ENCODE results near the genes PTPN2 and SEH1L.

GRCh38 chr18:12503057-12503751 lies 95.5 kb downstream of the PRELID3A start:
- PRO-cap: no peak

- PRO-cap: no peak
Measured at GRCh38 chr18:12656529-12657363, 1.2 kb downstream of the SPIRE1 start.

DNA sequence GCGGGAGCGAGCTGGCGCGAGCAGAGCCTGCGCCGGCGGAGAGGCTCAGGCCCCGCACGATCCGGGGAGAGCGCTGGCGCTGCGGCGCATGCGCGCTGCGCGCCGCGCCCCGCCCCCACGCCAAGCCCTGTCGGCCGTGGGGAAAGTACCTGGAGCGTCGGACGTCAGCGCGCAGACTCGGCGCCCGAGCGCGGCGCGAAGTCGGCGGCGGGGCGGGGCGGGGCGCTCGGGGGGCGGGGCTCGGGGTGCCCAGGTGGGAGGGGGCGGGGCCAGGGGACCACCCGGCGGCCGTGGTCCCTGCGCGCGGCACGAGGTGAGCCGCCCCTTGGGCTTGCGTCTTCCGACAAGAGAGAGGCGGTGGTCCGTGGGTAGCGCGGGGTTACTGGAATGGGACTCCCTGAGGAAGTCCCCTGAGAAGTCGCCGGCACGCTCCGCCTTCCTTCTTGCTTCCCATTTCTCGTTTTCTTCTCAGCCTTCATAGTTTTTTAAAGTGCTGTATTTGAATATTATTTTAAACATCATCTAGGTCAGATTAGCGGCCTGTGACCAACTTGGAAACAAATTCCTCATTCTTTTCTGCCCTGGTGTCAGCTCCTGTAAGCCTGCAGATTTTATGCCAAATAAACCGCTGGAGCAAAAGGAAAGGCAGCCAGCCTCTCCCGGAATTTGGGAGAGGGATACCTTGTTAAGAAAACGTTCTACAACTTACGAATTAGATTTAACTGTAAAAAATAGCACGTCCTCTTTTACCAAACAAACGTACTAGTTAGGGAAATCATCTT lies at the start of gene PTPN2:
PTPN2 (minus strand) TSS at position 92 of the 782 bp plus-strand sequence.
- PRO-cap: bidirectional peak, plus-strand start at position 252 of the sequence, minus-strand start at position 40 of the sequence; bidirectional peak, plus-strand start at position 560 of the sequence, minus-strand start at position 459 of the sequence

- PRO-cap: bidirectional peak, plus-strand start at chr18:12948014, minus-strand start at chr18:12947664; bidirectional peak, plus-strand start at chr18:12948323, minus-strand start at chr18:12948201; bidirectional peak, plus-strand start at chr18:12948498, minus-strand start at chr18:12948371
Measured at GRCh38 chr18:12947798-12948989, at the start of gene SEH1L. Gene SEH1L (plus strand): TSS chr18:12948011.

DNA sequence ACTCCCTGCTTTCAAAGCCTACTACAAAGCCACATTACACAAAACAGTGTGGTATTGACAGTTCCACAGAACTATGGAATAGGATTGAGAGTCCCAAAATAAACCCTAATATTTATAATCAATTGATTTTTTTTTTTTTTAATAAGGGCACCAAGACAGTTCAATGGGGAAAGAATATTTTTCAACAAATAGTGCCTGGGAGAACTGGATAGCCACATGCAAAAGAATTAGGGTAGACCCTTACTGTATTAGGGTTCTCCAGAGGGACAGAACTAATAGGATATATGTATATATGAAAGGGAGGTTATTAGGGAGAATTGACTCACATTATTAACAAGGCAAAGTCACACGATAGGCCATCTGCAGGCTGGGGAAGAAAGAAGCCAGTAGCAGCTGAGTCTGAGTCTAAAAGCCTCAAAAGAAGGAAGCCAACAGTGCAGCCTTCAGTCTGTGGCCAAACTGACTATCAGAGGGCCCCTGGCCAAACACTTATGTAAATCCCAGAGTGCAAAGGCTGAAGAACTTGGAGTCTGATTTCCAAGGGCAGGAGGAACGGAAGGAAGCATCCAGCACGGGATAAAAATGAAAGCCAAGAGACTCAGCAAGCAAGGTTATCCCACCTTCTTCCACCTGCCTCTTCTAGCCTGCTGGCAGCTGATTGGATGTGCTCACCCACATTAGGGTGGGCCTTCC lies 108.1 kb upstream of the LDLRAD4 start:
- PRO-cap: no peak

DNA sequence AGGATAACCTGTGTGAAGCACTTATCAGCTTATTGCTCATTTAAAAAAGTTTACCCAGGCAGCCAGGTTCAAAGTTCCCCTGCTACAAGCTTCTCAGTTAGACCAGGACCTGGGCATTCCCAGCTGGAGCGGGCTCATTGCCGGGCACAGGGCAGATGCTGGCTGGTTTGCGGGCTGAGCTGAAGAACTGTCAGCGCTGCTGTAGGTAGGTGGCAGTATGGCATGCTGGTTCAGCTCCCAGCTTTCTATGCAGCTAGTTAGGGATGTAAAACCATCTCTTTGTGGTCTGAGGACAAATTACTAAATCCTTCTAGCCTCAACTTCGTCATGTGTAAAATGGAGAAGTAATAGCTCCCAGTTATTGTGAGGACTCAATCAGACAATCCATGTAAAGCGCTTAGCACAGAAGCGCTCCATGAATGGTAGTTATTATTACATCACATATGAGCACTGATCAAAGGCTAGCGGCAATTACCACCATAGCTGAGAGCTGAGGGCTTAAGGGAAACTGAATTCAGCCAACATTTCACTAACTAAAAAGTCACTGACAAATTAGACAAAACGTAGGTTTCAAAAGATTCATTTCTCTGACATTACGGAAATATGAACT lies 2.4 kb upstream of the LDLRAD4 start:
- PRO-cap: no peak

DNA sequence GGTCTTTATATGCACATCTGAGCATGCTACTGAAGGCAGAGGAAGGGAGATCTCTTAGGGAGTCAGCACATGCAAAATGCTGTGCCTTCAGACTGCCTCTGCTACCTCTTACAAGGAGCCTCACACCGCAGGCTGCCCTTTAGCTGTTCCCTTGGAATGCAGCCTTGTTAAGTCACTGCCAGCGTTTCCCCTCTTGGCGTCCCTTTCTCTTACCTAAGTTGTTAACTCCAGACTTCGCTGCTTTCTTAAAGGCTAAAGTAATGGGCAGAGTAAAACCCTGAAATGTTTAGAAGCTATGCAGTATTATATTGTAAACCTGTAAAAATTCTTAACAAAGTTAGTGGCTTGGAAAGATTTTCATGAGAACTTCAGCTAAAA lies 49.8 kb downstream of the LDLRAD4 start:
- PRO-cap: no peak

GRCh38 chr18:13276581-13277639 lies 58.4 kb downstream of the LDLRAD4 start:
- PRO-cap: no peak

DNA sequence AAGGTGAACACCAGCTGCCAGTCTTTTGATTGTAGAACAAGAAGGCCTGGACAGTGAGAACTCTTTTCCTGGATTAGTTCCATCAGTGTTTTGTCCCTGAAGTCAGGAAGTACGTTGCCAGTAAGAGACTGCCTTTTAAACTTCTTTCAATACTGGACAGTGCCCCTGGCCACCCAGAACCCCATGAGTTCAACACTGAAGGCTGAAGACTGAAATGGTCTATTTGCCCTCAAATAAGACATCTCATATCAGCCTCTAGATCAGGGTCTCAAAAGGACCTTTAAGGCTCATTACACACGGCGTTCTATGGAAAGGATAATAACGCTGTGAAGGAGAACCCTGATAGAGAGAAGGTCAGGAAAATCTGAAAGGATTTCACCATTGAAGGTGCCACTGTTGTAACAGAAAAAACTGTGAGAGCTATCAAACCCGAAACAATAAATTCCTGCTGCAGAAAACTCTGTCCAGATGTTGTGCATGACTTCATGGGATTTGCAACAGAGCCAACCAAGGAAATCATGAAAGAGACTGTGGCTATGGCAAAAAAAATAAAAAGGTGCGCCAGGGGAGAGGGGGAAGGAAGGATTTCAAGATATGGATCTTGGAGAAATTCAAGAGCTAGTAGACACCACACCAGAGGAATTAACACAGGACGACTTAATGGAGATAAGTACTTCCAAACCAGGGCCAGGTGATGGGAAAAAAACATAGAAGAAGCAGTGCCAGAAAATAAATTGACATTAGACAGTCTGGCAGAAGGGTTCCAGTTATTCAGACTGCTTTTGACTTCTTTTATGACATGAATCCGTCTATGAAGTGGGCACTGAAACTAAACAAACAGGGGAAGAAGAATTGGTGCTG lies 87.9 kb downstream of the LDLRAD4 start:
- PRO-cap: no peak

DNA sequence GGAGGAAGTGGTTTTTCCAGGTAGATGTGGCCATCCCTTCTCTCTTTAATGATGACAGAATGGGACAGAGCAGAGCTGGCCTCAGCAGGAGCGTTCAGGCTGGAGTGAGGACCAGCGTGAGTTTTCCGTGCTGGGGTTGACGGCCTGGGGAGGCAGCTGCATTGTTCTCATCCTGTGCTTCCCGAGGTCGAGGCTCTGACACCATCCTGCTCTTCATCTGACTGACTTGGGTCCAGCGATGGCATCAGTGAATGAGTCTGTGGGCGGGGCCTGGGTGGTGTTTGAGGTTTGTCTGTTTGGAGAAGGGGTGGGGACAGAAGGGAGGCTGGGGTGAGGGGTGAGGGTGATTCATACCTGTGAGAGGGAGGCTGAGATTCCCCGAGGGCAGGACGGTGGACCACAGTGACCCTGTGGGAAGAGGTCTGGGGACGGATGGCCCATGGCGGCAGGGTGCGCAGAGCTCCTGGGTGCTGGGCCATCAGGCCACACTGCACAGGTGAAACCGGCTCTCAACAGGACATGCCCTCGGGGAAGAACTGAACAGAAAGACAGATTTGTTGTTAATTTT lies 207.1 kb downstream of the LDLRAD4 start:
- PRO-cap: no peak

- PRO-cap: no peak
Measured at GRCh38 chr18:13428125-13428816, 209.7 kb downstream of the LDLRAD4 start.

DNA sequence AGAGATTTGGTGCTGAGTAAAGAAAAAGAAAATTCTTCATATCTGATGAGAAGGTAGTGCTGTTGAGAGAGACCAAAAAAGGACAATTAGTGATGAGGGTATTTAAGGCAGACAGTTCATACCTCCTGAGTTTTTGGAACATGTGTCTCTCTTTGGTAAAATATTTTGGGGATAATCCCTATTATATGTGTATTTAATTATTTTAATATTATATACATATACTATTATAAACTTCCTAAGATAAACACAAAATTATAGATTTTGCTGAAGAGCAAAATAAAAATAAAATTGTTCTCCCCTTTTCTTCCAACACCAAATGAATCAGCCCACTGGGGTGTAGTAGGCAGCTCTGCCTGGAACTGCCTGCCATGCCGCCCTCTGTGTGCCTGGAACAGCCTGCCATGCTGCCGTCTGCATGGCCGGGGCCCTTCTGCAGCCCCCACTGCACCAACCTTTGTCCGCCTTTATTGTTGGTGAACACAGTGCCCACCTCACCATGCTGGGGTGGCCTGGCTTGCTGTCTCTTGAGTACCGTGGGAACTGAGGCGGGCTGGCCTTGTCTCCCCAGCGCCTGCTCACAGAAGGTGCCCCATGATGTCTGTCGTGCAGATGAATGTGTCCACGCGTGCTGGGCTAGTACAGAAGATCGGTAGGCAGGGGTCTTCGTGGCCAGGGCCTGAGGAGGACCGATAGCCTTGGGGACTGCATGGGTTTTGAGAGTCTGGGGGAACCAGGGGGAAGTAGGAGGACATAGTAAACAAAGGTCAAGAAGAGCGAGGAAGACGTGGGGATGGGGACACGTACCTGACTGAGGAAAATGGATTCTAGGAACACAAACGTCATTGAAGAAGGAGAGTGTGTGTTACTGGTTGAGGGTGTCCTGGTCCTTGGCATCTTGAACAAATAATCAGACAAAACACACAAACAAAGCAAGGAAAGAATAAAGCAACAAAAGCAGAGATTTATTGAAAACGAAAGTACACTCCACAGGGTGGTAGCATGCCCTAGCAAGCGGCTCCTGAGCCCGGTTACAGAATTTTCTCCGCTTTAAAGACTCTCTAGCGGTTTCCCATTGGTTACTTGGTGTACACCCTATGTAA lies 242.4 kb downstream of the LDLRAD4 start:
- PRO-cap: no peak

- PRO-cap: no peak
Measured at GRCh38 chr18:13487572-13488071, 238.7 kb downstream of the FAM210A start.

DNA sequence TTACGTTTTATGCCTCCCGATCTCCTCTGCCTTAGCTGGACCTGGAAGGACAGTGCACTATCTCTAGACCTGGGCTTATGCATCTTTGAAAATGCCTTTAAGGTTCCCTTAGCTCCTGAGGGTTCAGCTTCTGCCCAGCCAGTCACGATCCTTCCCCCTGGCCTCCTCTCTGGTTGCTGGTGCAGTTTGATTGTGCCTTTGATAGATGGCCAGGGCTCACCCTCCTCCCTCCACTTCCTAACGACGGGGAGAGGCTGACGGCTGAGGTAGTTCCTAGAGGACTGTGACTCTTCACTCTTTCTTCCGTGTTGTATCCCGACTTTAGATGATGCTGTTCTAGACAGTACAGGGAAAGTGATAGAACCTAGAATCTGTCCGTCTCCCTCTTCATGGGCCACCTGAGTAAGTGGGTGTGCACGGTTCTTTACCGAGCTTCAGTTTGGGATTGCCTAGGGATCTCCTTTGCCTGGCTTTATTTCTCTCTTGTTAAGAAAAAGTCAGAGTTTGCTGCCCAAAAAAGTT lies 173.9 kb downstream of the FAM210A start:
- PRO-cap: no peak

- PRO-cap: bidirectional peak, plus-strand start at chr18:13567215, minus-strand start at chr18:13567125
Measured at GRCh38 chr18:13566756-13567493, 159.4 kb downstream of the FAM210A start.

DNA sequence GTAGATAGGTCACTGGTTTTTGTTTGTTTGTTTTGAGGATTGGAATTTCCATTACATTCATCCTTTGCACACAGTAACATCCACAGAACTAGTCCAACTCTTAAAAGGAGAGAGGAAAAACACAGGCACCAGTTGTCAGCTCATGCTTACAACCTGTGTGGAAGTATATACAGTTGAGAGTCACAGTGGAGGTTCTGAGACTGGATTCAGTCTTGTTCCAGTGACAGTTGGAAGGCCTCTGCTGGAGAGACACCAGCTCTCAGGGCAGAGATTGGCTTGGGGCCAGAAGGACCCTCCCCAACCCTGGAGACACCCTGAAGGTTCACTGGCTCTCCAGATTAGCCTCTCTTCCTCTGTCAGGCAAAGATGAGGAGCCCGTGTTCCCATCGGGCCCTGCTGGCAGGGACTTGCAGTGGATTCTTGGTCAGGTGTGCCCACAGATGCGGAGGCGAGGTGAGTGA lies 78.7 kb downstream of the FAM210A start:
- PRO-cap: no peak

DNA sequence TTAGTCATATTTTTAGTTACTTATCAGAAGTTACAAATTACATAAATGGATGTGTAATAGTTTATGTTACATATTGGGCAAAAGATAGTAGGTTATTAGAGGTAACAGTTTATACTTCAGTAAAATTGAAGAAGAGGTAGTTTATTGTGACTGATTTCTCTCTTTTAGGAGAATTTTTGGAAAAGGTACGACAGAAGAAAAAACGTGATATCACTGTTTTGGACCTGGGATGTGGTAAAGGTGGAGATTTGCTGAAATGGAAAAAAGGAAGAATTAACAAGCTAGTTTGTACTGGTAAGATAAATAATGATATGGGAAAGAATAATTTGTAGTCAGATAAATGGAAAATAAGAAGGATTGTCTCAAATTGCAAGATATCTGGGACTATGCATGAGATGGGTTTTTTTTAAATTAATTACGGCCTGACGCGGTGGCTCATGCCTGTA lies 10.4 kb downstream of the RNMT start:
- PRO-cap: no peak

DNA sequence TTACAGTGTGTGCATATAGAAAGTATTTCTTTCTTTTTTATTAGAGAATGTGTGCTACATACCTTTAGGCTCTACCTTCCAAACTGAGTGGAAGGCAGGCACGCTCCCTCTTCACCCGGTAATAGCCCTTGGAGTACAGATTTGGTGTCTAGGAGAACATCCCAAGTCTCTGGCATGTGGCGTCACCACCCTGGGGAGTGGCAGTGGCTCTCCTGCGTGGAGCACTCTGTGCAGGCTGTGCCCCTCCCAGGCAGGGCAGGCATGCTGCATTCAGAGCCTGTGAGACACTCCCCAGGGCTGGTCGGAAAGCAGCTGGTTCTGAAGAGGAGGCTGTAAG lies 193.2 kb downstream of the ANKRD30B start:
- PRO-cap: no peak

DNA sequence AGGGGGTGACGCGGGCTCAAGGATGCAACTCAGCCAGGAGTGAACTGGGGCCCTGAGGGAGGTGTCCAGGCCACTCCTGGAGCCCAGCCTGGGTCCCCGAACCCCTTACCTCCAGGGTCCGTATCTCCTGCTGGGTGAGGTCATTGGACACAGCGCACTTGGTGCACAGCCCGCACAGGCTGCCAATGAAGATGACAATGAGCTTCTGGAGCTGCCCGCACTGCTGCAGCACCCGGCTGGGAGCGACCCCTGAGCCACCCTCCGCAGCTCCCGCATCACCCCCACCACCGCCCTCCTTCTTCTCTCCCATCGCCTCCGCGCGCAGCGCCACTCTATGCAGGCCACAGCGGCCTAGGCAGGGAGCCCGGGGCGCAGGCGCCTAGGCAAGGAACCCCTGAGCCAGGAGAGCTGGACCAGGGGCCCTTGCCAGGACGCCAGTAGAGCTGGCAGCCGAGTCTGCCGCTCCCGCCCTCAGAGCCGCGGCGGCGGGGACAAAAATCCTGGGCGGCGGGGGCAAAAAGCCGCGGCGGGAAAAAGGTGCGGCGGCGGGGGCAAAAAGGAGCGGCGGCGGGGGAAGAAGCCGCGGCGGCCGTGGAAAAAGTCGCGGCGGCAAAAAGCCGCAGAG lies 449.6 kb downstream of the ANKRD30B start:
- PRO-cap: no peak

- PRO-cap: no peak
Measured at GRCh38 chr18:20976881-20977589, 134.6 kb downstream of the ROCK1 start.

All from SUDHL5 (cell line).